T47D (cell line): ENCODE measurements around a stretch of chr7.

- RRBS = no CpG with 5 or more reads among the region's 12 CpGs
These were observed 730 bp downstream of the SUGCT start for GRCh38 chr7:40135612-40135858.

DNA sequence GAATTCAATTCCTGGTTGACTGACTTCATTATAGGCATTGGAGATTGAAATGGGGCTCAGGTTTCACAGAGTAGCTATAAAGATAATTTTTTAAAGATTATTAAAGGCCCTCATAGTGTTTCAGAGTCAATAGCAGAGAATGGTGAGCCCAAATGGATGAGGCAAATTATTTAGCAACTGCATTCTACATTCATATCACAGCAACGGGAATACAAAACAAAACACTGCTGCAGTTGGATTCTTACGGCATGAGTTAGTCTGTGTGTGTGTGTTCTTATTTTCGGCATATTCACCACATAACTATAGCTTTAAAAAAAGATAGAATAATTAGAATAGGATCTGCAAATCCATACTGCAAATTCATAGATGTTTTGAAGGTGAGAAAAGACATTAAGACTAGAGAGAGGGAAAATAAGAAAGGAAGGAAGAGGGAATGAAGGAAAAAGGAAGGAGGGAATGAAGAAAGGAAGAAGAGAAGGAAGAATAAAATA is 66.0 kb downstream of the SUGCT start:
- RRBS = no CpG with 5 or more reads among the region's 3 CpGs

DNA sequence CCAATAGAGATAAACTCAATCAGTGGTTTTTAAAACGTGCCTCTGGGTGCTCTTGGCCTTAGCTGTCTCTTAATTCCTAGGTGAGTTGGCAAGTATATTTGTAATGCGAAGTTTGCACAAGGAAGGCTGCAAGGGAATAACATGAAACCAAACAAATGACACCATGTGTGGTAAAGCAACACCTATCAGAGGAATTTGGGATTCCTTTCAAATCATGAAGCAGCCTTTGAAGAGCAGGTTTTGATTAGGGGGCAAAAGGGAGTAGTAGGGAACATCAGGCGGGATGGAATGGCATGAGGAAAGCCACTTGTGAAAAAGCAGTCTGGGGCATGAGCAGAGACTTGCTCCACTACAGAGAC is 284.5 kb downstream of the INHBA start:
- RRBS = no CpG with 5 or more reads among the region's 3 CpGs

DNA sequence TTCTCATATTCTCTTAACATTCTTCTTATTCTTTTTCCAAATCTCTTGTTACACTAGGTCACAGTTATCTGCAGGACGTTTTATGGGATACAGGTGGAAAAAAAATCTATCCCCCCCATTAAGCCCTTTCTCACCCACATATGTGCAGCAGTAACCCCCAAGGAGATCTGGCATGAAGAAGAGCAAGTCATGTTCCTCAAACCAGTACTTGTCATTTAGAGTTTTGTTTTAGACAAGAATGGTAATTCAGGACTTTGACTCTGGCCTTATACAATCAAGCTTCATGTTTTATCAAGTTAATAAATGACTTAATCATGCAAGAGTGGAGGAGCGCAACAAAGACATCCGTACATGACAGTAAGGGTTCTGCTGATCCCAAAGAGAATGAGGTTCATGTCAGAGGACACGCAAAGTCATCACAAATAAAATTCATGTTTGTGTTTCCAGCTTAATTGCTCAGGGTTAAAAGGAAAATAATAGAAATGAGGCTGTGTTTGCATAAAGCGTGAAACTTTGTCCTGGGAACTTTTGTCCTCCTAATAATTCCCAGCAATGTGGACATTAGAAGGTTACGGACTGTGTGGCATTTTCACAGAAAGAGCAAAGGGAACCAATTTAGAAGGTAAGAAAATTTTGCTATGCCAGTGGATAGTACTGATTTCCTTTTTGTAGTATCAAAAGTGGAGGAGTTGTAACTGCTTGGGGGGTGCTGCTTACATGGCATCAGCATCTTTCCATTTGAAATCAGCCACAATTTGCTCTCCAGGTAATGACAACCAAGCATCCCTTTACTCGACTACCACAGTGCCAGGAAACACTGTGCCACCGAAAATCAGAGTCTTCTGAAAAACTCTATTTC is 237.4 kb downstream of the INHBA start:
- RRBS = no CpG with 5 or more reads among the region's 8 CpGs

DNA sequence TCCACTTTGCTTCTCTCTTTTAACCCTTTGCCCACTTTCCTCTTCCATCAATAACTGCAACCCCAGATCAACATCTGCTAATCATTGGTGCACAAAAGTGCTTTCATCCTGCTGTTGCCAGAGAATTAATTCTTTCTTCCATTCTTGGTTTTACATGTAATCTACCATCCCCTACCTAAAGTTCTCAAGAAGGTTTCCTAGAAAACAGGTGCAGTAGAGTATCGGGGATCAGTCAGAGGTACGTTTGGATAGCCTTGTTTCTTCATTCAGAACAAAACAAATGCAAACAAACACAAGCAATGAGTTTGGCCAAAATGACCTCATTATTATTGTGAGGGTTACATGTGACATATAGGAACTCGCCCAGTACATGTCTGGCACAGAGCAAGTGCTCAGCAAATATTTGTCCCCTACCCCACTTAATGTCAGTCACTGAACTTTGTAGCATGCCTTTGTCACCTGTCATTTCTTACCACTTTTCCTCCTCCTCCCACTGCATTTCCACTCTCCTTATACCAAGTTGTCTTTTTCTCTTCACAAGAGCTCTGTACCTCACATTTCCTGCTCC is 236.3 kb downstream of the INHBA start:
- RRBS = no CpG with 5 or more reads among the region's 3 CpGs

- RRBS = no CpG with 5 or more reads among the region's 6 CpGs
These were observed 6.0 kb upstream of the INHBA start for GRCh38 chr7:41708926-41709282.

GRCh38 chr7:41956354-41956645 is 253.4 kb upstream of the INHBA start:
- RRBS = no CpG with 5 or more reads among the region's 6 CpGs

DNA sequence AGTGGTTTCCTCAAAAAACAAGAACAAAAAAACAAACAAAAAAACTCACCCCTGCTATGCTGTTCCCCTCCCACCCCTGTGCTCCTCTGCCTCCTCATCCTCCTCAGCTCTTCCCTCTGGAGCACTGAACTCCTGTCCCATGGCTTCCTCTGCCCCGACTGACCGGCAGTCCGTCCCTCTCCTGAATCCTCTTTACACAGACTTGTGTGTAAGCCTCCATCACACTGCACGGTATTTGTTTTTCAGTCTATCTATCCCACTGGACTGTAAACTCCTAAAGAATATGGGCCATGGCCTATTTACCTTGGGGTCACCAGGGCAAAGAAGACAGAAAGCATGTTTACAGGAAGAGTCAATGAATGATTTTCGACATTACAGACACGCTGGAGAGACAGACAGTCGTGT is 265.3 kb downstream of the GLI3 start:
- RRBS = no CpG with 5 or more reads among the region's 7 CpGs

GRCh38 chr7:42151777-42152777 is 84.9 kb downstream of the GLI3 start:
- RRBS = no CpG with 5 or more reads among the region's 17 CpGs

DNA sequence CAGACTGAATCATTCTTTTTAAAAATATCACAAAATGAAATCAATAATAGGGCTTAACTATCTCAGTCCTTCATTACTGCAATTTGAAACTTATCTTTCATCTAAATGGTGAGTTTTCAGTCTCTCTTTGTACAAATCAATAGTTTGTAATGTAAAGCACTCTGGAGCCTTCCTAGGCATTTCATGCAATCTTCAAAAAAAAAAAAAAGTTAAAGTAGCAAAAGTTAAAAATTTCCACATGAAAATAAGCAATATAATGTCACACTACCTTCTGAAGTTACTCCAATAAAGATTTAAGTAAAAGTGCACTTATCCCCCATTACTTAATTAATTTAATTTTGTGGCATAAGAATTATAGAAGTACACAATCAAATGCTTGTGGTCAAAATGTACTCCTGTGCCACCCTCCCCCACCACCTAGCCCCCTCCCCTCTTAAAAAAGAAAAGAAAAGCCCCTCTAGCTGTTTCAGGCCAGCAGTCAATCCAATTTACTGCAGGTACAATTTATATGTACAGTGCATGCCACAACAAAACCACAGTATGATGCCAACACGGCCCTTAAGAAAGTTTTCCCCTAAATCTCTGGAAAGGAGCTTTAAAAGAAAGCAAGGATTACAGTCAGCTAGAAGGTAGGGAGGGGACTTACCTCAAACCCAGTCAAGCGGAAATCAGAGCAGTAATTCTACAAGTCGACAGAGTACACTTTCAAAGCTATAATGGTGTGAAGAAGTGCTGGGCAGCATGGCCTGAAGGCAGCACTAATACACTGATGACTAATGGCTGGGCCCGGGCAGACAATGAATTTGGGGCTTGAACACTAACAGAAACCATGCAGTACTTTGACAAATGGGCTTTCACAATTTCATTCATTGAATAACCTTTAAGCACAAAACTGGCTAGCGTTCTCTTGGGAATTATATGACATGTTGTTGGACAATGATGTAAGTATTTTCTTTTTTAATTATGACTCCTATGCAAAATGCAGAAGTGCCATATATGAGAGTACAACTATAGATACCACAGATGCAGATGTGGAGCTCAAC is 5.0 kb downstream of the GLI3 start:
- RRBS = no CpG with 5 or more reads among the region's 5 CpGs

DNA sequence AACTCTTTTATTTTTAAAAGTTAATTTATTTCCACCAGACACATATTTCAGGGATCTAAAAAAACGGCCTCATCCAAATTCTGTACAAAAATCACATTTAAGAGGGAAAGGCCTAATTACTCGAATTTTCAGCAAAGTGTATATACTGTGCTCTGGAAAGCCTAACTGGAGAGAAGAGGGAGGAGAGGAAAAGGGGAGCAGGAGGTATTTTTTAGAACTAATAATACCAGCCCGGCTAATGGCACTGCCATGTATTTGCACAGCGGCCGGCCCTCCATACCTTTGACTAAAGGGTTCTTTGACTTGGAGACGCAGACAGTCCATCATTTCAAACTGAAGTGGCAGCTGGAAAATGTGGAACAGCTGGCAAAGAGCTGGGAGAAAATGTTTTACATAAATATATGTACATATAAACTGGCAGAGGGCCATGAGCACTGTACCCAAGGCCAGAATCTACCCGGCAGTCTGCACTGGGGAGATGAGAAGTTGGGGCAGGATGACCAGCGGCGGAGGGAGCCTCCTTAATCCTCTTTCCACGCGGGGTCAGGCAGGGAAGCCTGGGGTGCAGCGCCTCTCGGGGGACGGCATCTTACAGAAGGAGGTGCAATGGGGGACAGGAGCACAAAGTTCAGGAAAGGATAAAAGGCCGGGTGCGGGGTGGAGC is 1.4 kb downstream of the GLI3 start:
- RRBS = no CpG with 5 or more reads among the region's 16 CpGs

DNA sequence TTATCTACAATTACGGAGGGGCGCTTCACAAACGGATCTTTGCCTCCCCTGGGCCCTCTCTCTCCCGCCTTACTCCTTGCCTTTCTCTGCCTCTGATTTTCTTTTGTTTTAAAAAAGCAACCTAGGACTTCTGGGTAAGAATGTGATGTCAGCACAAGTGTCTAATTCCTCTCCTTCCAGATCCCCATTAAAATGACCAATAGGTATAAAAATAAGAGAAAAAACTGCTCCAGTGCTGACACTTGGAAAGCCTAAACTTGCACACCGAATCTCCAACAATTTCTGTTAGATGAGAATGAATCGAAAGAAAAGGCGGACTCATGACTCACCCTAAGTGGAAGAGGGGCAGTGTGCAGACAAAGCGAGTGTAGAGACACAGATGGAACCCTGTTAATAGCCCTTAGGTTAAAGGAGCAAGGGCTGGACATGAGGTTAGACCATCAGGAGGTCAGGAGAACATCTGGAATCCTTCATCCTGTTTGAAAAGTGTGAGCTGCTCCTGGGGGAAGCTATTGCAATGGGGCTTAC is 103.3 kb upstream of the GLI3 start:
- RRBS = no CpG with 5 or more reads among the region's 8 CpGs

DNA sequence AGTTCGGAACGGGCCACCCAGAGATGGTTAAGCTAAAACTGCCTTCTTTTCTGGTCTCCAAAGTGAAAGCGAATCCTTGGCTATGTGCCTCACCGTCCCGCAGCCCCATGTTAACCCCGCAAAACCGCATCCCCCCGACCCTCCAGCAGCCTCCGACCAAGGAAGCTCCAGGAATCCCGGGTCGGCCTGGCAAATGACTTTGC is 293 bp downstream of the PSMA2 start:
- RRBS = no CpG with 5 or more reads among the region's 11 CpGs

DNA sequence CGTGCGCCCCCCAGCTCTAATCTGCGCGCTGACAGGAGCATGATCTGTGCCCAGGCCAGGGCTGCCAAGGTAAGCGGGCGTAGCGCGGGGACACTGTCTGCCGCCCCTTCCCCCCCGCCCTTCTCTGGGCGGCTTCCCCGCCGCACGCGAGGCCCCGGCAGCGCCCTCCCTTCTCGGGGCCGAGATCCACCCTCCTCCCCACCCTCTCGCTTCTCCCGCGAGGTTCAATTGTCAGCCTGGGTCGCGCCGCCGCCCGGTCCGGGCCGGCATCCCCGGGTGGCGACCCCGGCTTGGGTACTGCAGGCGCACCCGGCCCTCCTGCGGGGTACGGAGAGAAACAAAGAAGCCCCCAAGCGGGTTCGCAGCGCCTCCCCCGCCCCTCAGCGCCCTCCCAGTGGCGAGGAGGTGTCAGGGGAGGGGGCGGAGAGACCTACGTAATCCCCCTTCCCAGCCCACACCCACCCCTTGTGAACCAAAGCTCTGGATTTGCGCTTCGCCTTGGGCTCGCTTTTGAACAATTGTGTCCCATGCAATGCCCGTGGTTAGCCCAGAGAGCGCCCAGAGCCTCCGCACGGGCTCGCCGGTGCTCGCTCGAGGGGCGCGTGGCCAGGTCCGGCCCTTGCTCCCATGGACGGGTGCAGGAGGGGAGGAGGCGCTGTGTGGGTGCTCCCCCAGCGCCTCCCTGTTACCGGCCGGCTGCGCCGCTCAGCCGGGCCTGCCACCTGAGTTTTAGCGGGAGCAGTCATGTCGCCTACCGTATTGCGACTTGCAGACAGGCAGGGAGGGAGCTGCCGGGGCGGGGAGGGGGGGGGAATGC is 630 bp downstream of the HECW1 start:
- RRBS = 33% methylated on average over 17 of the region's 72 CpGs

GRCh38 chr7:43692499-43693085 is 36.7 kb downstream of the COA1 start:
- RRBS = no CpG with 5 or more reads among the region's 1 CpG

DNA sequence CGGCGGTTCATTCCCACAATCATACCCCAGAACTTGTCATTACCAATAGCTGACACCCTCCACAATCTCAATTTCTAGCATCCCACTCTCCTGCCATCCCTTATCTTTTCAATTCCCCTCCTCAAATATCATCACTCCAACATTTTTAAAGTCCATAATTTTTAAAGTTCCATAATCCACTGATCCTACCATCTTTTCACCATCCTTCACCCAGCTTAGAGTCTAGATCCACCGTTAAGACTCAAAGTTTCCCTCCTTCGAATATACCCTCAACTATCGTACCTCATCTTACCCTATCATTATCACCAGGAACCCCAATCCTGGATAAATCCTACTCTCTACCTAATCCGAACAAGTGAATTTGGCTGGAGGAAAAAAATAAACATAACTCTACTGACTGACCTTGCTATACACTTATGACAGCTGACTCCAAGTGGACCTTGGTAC is 35.8 kb downstream of the COA1 start:
- RRBS = no CpG with 5 or more reads among the region's 6 CpGs

- RRBS = no CpG with 5 or more reads among the region's 13 CpGs
These were observed 2.8 kb downstream of the MRPS24 start for GRCh38 chr7:43866425-43866979.

DNA sequence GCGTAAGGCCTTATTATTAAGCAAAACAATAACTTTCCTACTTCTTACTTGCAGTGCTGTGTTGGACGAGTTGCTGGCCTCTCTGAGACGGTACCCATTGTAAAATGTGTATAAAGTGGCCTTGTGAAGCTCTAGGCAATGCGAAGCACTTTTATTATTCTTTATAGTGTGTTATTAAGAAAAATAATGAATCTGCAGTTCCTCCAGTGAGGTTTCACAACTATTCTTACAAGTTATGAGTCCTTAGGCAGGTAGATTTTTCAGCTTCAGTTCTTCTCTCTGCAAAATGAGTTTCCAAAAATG is 519 bp upstream of the URGCP start:
- RRBS = no CpG with 5 or more reads among the region's 4 CpGs

- RRBS = no CpG with 5 or more reads among the region's 10 CpGs
These were observed 8.3 kb downstream of the SPDYE1 start for GRCh38 chr7:44005917-44006500.

- RRBS = no CpG with 5 or more reads among the region's 13 CpGs
These were observed 6.0 kb downstream of the PGAM2 start for GRCh38 chr7:44059166-44059924.